SK-N-MC (cell line): ENCODE measurements around a stretch of chr11.

DNA sequence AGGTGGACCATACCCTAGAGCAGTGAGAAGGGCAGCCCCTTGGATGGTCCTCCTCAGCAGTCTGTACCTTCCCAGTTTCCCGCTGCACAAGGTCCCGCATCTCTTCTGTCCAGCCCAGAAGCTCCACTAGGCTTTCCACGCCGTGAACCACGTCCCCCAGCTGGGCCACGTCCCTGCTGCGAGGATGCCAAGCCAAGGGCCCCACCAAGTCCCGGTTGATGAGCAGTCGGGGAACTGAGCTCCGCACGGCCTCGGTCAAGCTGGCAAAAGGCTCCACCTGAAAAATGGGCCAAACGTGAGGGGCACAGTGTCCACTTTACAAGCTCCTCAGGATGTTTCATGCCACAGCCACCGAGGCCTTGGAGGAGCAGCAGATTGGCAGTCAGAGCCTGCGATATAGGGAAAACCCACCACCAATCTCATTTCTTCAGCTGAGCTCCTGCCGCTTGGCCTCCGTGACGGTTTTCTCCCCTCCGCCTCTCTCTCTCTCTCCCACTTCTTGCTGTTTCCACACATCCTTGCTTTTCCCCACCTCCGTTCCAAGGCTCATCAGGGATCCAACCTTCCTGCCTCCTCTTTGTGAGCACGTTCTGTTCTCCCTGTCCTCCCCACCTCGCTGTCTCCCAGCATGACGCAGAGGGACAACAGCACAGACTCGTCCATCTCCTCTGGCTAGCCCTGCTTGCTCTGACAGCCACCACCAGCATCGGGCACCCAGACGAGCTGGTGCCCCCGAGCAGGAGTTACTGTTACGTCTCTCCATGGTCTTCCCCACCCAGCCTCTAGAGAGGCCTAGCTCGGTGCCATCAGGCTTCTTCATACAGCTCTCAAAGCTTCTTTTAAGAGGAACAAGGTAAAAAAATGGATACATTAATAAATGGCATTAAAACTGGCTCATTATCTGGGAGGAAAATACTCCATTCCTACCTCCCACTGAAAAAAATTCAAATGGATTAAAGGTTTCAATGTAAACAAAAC, 11.5 kb downstream of the RIC8A start:
- RRBS = no CpG with 5 or more reads among the region's 29 CpGs

GRCh38 chr11:222253-222906, 13.8 kb downstream of the SIRT3 start:
- RRBS = no CpG with 5 or more reads among the region's 14 CpGs

DNA sequence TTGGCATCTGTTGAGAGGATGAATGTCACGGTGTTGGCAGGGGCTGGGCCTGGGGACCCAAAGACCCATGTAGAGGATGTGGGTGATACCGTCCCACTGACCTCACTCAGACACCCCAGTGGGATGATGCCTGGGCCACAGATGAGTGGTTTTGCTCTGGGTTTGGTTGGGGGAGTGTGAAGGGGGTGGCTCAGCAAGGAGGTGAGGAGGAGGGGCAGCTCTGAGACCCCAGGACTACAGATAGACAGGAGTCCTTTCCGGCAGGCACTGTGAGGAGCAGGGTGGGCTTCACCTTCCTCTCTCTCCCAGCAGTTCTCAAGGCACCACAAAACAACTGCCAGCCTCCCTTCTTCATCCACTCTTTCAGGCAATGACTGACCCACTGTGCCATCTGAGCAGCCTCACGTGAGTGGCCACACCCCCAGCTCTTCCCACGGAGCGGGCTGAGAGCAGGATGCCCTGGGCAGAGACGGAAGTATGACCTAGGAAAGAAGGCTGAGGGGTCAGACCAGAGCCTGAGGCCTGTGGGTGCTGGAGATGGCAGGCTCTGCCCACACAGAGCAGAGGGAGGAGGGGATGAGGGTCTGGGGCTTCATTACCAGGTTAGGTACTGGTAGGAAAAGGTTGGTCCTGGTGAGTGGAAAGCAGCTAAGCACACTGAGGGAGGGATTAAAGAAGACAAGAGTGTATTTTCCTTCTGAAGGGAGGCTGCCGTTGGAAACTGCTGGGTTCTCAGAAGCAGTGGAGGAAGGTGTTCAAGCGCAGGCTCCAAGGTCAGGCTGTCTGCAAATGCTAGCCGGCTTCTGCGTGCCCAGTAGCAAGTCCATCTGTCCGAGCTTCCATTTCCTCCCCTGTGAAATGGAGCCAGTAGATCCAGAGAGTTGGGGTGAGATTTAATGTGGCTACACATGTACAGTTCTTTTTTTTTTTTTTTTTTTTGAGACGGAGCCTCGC, 4.5 kb downstream of the NLRP6 start:
- RRBS = no CpG with 5 or more reads among the region's 14 CpGs

- RRBS = 97% methylated on average over 2 of the region's 17 CpGs
Measured at GRCh38 chr11:290569-291401, 1.9 kb downstream of the PGGHG start.

DNA sequence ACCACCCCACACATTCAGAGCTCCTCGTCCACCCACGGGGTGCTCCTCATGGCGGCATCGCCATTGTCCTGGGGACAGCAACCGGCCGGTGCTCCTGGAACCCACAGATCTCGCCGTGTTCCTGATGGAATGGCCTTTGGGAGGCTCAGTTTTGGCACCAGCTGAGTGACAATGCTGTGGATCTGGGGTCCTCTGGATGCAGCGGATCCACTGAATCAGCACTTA, 4.2 kb upstream of the B4GALNT4 start:
- RRBS = no CpG with 5 or more reads among the region's 9 CpGs

- RRBS = 15% methylated on average over 1 of the region's 12 CpGs
Measured at GRCh38 chr11:429755-430103, 12.1 kb downstream of the ANO9 start.

DNA sequence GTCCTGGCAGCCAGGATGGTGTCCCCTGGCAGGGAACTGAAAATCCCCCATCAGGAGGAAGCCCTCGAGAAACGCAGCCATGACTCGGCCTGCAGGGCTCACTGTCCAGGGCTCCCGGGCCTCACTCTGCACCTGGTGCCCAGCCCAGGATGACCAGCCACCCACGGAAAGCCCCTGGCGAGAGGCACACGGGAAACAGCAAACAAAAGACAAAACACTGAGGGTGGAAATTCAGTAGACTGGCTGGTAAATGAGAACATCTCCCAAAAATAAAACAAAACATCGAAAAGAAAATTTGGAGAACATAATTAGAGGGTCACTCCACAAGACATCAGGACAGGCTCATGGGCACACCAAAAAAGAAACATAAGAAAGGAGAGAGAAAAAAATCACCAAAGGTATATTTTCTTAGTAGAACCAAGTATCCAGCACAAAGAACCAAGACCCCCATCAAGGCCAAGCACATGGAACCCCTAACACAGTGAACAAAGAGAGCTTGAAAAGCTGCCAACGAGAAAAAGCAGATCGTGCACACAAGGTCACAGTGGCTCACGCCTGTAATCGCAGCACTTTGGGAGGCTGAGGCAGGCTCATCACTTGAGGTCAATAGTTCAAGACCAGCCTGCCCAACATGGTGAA, 11.2 kb downstream of the RNH1 start:
- RRBS = no CpG with 5 or more reads among the region's 12 CpGs

- RRBS = no CpG with 5 or more reads among the region's 25 CpGs
Measured at GRCh38 chr11:503015-503942, 3.8 kb downstream of the RNH1 start.

- RRBS = 35% methylated on average over 13 of the region's 26 CpGs
Measured at GRCh38 chr11:560043-560572, 430 bp downstream of the LMNTD2 start.

DNA sequence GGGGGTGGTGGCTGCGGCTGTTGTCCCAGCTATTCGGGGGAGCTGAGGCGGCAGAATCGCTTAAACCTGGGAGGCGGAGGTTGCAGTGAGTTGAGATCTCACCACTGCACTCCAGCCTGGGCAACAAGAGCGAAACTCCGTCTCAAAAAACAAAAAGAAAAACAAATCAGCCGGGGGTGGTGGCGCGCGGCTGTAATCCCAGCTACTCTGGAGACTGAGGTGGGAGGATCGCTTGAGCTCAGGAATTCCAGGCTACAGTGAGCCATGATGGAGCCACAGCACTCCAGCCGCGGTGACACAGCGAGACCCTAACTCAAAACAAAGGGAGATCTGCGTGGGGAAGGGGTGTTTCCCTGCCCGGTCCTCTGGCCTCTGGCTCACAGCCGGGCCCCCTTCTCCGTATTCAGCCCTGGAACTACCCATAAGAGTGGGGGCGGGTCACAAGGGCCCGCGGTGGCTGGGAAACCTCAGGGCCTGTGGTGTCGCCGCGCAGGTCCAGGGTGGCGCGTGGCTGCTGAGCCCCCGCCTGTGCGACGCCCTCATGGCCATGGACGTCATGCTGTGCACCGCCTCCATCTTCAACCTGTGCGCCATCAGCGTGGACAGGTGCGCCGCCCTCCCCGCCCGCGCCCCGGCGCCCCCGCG, 2.0 kb downstream of the DRD4 start:
- RRBS = 53% methylated on average over 4 of the region's 43 CpGs

GRCh38 chr11:657764-658114, 20.7 kb downstream of the DRD4 start:
- RRBS = no CpG with 5 or more reads among the region's 10 CpGs

DNA sequence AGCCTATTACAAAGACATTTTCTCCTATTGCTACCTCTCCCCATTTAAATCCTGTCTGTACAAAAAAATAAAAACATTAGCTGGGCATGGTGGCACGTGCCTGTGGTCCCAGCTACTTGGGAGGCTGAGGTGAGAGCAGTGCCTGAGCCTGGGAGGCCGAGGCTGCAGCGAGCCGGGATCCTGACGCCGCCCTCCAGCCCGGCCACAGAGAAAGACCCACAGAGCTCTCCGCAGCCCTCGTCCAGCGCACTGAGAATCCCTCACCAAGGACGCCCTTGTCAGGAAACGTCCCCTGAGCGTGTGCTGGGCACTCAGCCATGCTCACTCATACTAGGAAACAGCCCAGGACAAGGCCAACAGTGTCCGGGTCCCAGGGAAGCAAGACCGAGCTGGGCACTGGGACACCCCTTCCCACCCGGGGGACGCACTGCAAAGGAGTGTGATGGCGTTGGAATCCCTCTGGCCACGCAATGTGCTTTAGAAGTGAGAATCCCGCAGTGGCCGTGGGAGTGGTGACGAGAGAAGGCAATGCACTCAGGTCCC, 14.6 kb downstream of the DEAF1 start:
- RRBS = 98% methylated on average over 3 of the region's 22 CpGs

- RRBS = no CpG with 5 or more reads among the region's 18 CpGs
Measured at GRCh38 chr11:696837-697701, 1.5 kb downstream of the TMEM80 start.

DNA sequence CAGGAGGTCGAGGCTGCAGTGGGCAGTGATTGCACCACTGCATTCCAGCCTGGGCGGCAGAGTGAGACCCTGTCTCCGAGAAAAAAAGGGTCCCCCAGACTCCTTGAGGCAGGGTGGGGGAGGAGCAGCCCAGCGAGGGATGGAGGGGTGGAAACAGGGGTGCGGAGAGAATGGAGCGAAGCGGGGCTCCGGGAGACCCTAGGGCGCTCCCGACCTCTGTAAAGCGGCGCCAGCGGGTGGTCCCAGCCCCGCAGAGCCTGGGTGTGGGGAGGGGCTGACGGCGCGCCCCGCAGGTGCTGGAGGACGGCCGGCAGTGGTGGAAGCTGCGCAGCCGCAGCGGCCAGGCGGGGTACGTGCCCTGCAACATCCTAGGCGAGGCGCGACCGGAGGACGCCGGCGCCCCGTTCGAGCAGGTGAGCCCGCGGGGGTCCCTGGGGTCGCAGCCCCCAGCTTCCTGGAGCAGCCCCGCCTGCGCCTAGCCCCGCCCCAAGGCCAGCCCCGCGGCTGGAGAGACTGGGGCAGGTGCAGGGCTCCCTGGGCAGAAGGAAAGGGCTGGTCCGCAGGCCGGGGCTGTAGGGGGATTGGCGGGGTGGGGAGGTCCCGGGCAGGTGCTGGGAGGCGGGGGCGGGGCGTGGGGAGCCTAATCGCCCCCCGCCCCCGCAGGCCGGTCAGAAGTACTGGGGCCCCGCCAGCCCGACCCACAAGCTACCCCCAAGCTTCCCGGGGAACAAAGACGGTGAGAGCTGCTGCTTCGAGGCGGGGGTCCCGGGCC, 19.6 kb downstream of the EPS8L2 start:
- RRBS = 15% methylated on average over 24 of the region's 60 CpGs

- RRBS = 66% methylated on average over 5 of the region's 35 CpGs
Measured at GRCh38 chr11:727758-728801, 19.2 kb upstream of the TALDO1 start.

- RRBS = no CpG with 5 or more reads among the region's 10 CpGs
Measured at GRCh38 chr11:737889-738408, 9.3 kb upstream of the TALDO1 start.

- RRBS = no CpG with 5 or more reads among the region's 46 CpGs
Measured at GRCh38 chr11:762947-763984, 14.0 kb downstream of the GATD1 start.

- RRBS = 79% methylated on average over 2 of the region's 12 CpGs
Measured at GRCh38 chr11:772913-773365, 4.3 kb downstream of the GATD1 start.

GRCh38 chr11:970258-970867, 44.7 kb downstream of the AP2A2 start:
- RRBS = no CpG with 5 or more reads among the region's 28 CpGs

- RRBS = 11% methylated on average over 2 of the region's 9 CpGs
Measured at GRCh38 chr11:1074403-1074721, 37.8 kb upstream of the MUC6 start.